Cytotoxic T cell (primary cell): ENCODE data around the gene SUPT3H.

GRCh38 chr6:44203025-44203403 lies 13.7 kb upstream of the MYMX start:
- PRO-cap, 2 experiments, result no peak in any of the 2 experiments

GRCh38 chr6:44270908-44271334 lies 671 bp downstream of the TMEM151B start:
- PRO-cap, 2 experiments, result no peak in any of the 2 experiments

- PRO-cap, 2 experiments, result no peak in any of the 2 experiments
These were observed 3.5 kb upstream of the CDC5L start for GRCh38 chr6:44384152-44384351.

DNA sequence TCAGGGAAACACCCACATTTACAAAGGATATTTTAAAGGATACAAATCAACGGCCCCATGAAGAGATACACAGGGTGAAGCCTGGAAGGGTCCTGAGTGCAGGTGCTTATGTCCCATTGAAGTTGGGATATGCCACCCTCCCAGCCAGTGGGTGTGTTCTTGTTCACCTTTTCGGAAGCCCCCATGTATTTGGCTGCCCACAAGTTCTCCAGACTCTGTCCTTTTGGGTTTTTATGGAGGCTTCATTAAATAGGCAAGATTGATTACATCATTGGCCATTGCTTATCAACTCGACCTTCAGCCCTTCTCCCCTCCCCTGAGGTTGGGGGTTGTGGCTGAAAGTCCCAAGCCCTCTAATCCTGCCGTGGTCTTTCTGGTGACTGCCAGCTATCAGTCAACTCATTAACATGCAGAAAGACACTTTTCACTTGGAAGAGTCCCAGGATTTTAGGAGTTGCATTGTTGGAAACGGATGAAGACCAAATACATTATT lies 9.3 kb downstream of the CDC5L start:
- PRO-cap, 2 experiments, result no peak in any of the 2 experiments

DNA sequence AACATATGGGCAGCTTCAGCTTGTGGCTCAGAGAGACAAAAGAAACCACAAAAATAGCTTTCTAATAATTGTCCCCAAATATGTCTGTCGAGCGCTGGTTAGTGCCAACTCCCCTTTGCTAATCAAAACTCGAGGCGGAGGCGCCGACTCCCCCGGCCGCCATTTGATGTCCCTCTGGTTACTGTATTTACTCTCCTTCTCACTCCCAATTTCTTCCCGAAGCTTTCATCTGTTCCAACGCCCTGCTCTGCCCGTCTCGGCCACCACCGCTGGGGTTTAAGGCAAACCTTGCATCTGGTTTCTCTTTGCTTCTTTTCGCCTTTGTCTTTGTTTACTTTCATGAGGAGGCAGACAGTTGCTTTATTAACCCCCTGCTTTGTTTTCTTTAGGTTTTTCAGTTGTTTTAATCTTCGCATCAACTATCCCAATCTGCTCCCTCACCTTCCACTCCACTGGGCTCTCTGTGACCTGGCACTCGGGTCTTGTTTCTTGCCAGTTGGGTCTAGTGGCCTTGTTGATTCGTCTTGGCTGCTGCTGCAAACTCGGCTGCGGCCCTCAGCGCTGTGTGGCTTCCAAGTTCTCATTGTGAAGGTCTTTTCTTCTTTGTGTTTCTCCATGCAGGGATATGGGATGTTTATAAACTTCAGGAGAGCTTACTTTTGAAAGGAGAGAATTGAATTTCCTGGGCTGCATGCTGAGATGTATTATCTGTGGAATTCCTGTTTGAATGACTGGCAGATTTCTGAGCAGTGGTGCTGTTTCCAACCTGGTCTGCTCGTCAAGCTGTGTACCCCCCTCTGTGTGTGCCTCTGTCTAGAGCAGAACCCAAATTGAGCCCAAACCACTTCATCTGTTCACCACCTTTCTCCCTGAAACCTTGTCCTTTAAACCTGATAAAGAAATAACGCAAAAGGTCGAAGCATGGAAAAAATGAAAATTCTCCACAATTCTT lies 155.1 kb downstream of the CDC5L start:
- PRO-cap, 2 experiments, result no peak in any of the 2 experiments

DNA sequence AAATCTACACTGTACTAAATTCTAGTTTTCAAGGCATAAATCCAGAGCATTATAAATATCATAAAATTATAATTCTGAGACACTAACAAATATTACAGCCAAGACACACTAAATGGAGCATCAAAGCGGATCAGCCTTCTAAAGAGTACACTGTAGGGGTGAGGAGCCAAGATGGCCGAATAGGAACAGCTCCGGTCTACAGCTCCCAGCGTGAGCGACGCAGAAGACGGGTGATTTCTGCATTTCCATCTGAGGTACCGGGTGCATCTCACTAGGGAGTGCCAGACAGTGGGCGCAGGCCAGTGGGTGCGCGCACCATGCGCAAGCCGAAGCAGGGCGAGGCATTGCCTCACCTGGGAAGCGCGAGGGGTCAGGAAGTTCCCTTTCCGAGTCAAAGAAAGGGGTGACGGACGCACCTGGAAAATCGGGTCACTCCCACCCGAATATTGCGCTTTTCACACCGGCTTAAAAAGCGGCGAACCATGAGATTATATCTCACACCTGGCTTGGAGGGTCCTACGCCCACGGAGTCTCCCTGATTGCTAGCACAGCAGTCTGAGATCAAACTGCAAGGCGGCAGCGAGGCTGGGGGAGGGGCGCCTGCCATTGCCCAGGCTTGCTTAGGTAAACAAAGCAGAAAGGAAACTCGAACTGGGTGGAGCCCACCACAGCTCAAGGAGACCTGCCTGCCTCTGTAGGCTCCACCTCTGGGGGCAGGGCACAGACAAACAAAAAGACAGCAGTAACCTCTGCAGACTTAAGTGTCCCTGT lies 265.7 kb upstream of the RUNX2 start:
- PRO-cap, 2 experiments, result no peak in any of the 2 experiments

DNA sequence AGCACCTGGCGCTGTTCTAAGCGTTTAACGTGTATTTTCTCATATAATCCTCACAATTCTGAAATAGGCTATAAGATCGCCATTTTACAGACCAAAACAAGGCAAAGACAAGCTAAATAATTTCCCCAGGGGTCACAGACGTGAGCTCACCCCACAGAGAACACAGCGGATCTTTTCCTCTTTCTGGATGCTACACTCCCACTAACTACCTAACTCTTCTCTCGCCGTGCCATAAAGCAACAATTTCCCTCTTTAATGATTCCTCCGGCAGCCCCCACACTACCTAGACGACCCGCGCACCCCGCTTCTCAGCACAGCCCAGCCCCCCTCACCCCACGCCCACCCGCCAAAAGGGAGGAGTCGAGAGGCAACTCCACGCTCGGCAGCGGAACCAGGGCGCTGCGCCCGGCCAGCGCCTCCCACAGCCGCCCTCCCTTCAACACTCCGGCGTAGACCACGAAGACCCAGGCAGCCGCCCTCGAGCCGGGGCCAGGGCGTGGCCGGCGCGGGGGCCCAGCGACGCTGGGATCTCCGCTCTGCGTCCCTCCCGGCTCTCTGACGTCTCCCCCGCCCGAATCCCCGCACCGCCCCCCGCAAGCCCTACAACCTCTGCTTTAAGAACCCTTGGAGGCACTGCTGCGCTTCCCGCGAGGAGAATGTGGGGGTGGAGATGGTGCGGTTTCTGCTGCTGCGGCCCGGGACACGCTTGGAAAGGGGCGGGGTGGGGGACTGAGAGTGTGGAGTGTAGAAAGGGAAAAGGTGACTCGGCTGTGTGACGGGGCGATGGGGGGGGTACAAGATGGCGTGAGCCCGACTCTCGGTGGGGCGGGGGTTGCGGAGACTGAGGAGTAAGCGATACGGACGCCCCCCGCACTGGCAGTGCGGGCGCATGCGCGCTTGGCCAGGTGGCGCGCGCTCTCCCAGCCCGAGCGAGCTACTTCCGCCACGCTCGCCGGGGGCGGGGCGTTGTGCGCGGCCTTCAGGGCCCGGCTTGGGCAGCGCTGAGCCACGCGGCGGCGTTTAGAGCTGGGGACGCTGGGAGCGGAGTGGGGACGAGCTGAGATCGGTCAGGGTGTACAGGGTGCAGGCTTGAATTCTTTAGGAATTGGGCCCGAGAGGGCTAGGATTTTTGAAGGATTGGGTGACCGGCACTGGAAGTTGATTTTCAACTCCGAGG lies at the start of gene SUPT3H:
Gene SUPT3H, minus strand, starts transcription at position 774 of the 1,177 bp plus-strand sequence.
- PRO-cap, 2 experiments, result peak in 2 of 2 experiments; most common plus-strand start position 442 of the sequence (in 2); most common minus-strand start position 330 of the sequence (in 2)

- PRO-cap, 2 experiments, result peak in 1 of 2 experiments; most common plus-strand start chr6:45423084 (in 1); most common minus-strand start chr6:45422925 (in 1)
These were observed 45.1 kb upstream of the SUPT3H start for GRCh38 chr6:45422798-45423177.

DNA sequence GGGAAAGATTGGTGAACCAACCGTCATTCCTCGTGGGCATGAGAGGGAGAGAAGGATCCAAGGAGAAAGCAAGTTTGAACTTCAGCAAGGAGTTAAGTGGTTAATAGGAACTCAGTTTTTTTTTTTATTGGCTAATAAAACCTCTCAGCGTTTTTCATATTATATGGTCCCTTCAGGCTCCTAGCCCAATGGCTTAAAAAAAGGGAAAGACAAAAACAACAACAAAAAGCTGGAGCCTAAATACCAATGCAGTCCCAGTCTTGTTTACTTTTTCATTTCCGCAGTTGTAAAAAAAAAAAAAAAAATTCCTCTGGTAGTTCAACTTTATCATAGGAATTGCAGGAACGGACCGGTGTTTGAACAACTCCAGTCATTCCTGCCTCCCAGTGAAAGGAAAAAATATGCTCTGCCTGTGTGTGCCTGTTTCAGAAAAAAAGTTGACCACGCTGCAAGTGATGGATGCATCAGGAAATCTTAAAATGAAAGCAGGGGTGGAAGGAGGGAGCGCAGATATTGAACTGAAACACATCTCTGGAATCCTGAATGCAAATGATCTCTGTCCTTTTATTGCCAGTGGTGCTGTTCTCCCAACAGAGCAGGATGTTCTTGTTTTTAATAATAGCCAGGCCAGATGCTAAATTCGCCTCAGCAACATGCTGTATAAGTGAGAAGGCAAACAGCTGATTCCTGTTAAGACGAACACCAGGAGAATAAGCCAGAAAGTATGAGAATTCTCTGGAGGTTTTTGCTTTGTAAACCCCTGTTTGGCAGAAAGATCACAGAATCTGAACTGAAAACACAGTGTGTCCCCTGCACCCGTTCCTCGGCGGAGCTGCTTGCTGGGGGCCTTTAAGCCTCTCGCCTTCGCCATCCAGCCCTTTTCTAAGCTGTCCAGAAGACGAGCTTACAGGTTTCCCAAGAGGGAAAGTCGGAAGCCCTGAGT lies 178.3 kb upstream of the SUPT3H start:
- PRO-cap, 2 experiments, result no peak in any of the 2 experiments

DNA sequence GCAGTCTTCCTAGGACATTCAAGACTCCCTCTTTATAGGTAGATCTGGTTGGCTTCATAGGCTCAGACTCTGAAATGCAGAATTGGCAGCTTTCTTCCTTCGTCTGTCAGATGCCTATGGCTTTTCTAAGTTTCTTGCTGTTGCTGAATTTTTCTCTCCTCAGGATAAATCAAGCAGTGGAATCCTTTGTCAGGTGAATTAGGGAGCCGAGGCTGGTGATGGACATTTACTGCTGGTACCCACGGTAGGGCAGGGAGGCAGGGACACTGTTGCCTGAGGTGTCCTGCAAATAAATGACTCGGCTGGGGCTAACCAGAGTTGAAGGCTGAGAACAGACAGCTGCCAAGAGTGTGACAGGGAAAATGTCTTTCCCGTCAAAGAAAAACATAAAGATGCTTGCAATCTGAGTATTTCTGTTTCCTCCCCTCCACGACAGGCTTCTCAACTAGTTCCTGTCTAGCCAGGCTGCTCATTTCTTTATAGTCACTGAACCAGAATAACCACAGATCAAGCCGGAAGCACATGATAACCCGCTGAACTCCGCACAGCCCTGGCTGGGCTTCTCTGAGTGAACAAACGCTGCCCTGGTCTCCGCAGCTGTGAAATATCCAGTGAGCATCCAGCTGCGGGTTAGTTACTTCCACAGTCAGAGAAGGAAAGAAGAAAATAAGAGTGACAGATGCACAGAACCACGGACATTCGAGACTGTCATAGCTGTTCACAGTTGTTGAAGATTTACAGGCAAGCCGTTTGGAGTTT lies 299.6 kb upstream of the SUPT3H start:
- PRO-cap, 2 experiments, result peak in 2 of 2 experiments; most common plus-strand start position 545 of the sequence (in 2); most common minus-strand start position 451 of the sequence (in 2)

DNA sequence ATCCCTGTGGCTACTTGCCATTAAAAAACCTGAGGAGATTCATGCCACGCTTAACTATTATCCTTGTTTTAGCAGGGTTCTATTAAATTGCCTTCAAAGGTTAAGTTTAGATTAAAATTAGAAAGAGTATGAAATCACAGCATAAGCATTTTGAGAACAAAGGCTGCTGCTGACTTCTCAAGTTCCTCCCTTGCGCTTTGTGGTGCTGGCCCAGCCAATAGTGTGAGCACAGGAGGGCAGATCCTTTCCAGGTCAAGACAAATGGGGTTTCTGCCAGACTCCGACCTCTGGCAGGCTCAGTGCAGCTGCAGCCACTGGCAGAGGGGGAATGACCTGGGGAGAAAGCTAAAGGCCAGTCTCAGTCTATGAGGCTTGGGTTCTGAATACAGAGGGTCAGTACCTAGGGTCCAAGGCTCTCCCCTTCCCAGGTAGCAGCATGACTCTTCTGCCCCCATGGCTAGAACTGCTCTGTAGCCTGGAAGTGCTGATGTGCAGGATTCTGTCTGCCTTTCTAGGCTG lies 27.0 kb downstream of the CLIC5 start:
- PRO-cap, 2 experiments, result no peak in any of the 2 experiments

- PRO-cap, 2 experiments, result no peak in any of the 2 experiments
These were observed 31.1 kb upstream of the ENPP4 start for GRCh38 chr6:46098545-46099135.

DNA sequence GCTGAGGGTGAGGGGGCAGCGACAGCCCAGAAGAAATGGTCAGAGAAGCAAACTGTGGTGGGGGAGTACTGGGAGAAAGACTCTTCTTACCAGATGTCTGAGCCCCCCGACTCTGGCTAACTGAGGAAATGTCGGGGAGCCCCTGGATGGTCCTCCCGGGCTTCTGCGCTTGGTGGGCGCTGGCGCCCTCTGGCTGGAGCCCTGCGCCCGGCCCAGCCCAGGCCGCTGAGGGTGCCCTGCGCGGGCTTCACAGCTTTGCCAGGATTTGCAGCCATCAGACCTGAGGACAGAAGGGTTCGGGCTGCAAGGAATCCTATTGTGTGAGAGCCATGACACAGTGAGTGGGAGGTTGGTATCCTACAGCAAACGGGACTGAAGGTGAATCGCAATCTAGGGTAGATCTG lies 533 bp upstream of the RCAN2 start:
- PRO-cap, 2 experiments, result no peak in any of the 2 experiments

GRCh38 chr6:46771095-46771612 lies 22.0 kb upstream of the MEP1A start:
- PRO-cap, 2 experiments, result no peak in any of the 2 experiments

DNA sequence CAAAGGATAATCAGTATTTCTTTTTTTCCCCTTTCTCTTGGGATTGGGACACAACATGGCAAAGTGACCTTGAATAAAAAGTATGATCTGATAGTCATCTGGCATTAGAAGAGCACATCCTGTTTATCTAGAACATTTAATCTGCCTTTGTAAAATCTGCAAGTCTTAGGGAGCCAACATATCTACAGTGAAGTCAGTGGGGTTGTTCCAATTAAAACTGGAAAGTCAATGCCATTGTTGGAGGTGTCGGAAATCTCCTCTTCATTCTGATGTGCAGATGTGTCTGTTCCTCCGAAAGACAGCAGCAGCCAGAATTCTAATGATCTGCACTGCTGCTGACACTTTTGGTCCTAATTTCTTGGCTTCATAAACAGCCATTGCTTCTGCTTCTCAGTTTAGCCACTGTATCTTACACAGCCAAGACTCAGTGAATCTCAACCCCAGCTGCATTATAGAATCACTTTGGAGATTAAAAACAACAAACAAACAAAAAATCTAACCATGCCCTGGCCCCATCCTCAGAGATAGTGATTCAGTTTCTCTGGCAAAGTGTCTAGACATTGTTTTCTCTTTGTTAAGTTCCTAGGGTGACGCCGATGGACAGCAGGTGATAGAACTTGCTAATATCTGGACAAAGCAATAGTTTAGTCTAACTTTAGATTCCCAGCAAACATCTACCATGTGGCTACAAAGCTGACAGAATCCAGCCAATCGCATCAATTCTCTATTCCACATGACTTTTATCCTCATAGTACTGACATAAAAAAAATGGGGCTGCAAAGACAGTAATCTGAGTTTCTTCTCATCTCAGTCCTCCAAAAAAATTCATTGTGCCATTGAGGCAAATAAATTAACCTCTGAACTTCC lies 3.0 kb downstream of the ADGRF5 start:
- PRO-cap, 2 experiments, result no peak in any of the 2 experiments

DNA sequence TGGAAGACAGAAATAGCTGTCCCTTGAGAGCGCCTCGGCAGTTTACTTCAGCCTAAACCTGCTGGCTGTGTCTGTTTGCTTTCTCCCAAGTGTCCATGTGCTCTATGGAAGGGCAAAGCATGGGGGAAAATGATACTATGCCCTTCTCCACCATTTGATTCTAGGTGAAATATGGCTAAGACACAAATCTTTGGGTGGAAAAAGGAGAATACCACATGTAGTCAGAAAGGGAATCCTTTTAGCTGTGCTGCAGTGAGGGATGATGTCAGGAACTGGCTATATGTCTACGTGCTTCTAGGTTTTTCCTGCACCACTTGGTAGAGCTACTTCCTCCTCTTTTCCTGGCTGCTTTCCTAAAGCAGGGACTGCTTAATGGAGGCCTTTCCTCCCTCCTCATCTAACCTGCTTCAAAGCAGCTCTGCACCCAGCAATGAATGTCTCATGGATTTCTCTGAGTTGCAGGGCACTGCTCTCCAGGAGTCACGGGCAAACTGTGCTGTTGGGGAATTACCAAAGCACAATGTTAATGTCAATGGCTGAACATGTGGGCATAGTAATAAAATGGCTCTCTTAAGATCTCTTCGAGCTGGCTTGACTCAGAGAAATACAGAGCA lies 29.7 kb upstream of the ADGRF5 start:
- PRO-cap, 2 experiments, result no peak in any of the 2 experiments

DNA sequence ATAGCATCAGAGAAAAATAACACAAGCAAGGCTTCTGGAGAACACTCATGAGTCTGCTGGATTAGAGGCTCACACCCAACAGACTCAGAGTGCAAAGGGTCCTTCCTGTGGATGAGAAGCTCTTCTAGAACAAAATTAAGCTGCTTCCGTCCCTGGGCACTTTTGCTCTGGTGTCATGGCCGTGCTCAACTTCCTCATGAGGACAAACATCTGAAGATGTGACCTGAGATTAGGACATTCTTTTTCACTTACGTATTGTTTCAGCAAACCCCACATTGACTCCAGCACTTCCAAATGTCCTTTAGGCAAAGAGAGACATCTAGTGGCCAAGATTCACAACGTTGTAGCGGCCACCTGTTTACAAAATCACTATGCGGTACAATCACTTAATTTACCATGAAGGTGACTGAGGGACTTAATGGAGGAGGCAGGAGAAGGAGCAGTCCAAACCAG lies 5.3 kb upstream of the ADGRF1 start:
- PRO-cap, 2 experiments, result no peak in any of the 2 experiments

DNA sequence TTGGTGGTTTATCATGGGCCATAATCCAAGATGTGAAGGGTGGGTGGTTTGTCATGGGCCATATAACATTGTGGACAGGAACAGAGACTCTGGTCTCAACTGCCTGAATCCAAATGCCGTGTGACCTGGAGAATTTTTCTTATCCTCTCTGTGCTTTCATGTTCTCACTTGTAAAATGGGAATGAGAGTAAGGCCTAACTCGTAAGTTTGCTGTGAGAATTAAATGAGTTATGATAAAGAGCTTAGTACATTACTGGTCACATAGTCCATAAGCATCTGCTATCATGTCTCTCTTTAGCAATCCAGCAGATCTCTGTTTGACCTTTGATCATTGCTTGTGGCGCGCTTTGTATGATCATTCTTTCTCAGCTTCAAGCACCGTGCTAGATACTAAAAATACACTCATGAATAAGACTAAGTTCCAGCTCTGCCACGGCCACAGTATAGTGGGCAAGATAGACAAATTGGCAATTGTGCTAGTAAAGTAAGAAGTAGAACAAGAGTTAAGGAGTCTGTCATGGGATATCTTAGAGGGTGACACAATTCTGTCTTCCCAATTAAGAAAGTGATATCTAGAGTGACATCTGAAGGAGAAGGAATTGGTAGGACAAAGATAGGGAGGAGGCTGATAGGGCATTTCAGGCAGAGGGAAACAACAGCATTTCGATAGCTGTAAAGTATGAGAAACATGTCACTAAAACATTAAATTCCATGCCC lies 75.1 kb upstream of the ADGRF1 start:
- PRO-cap, 2 experiments, result no peak in any of the 2 experiments

- PRO-cap, 2 experiments, result no peak in any of the 2 experiments
These were observed 106.2 kb downstream of the TNFRSF21 start for GRCh38 chr6:47203376-47204020.

DNA sequence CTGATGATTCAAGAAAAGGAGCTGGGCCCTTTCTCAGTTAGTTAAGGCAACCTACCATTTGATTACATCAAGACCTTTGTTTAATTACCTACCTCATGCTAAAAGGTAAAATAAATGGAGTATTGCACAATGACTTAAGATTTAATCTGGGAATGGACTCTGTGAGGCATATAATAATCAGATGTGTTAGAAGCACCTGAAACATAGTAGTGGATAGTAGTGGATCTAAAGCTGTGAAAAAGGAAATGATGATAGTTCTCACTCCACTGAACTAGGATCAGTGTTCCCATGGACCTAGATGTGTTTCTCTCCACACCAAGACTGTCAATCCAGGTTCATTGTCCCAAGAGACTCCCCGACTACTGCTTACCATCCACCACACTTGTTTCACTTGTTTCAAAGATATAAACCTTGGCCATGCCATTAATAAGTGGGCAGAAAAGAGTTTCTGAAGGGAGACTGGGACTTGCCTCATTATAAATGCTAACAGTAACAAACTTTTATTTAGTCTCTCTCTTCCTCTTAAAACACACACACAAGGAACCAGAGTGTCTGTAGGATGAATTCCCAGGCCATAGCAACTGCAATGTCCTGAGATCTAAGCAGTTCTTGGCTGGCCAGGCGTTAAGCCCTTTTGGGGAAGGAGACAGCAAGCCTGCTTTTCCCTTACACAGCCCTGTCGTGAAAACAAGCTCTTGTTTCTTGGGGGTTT lies 1.9 kb downstream of the TNFRSF21 start:
- PRO-cap, 2 experiments, result no peak in any of the 2 experiments